ENCODE results near the gene DCP2.

- PRO-cap = no peak
Measured at GRCh38 chr5:107904184-107904898, 233.6 kb upstream of the EFNA5 start.

GRCh38 chr5:108003012-108003605, 332.4 kb upstream of the EFNA5 start:
- PRO-cap = no peak

DNA sequence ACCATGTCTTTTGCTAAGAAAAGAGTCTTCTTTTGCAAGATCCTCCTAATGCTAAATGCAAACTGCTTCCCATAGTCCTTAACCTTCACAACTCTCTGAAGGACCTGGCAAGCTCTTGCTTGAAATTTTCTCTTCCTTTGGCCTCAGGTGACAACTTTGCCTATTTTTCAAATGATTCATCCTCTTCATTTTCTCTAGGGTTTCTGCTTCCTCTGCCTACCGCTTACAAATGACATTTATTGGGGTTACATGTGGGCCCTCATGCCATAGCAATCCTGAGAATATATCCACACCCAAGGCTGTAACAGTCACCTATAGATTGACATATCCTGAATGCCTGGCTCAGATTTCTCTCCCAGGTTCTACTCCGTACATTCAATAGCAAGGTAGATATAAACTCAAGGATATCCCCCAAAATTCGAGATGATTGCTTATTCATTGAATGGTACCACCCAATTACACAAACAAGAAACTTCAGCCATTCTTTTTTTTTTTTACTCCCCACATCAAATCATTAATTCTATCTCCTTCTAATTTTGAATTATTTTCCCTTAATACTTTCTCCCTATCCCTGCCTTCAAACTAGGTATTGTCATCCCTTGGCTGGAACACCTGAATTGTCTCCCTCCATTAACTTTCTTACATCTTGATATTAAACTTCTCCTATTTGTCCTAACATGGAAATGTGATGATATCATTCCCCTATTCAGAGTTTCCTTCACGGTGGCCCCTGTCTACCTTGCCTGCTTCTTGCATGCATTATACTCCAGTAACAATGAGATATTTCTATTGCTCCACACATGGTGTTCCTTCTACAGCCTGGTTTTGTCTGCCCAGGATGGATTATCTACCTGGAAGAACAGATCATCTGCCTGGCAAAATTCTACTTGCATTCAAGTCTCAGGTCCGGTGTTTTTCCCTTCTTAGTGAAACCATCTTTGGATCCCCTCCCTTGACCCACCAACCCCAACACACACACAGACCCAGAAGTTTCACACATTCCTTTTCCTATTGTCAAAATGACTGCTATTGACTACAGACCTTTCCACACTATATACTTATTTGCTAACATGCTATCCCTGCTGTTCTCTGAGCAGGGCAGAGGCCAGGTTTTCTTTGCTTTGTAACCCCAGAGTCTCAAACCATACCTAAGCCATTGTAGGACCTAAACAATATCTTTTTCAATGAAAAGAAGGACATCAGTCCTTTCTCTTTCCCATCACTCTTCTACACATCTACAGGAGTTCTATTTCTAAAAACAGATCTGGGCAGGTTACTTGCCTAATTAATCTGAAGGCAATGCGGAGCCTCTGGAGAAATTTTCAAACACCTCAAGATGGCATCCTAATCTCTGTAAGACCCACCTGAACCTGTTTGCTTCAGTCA, 241.1 kb downstream of the FBXL17 start:
- PRO-cap = no peak

DNA sequence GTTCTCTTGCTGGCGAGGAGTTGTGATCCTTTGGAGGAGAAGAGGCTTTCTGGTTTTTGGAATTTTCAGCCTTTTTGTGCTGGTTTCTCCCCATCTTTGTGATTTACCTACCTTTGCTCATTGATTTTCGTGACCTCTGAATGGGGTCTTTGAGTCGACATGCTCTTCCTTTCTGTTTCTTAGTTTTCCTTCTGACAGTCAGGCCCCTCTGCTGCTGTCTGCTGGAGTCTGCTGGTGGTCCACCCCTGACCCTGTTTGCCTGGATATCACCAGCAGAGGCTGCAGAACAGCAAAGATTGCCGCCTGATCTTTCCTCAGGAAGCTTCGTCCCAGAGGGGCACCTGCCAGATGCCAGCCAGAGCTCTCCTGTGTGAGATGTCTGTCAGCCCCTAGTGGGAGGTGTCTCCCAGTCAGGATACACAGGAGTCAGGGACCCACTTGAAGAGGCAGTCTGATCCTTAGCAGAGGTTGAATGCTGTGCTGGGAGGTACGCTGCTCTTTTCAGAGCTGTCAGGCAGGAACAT, 169.5 kb downstream of the FBXL17 start:
- PRO-cap = no peak

DNA sequence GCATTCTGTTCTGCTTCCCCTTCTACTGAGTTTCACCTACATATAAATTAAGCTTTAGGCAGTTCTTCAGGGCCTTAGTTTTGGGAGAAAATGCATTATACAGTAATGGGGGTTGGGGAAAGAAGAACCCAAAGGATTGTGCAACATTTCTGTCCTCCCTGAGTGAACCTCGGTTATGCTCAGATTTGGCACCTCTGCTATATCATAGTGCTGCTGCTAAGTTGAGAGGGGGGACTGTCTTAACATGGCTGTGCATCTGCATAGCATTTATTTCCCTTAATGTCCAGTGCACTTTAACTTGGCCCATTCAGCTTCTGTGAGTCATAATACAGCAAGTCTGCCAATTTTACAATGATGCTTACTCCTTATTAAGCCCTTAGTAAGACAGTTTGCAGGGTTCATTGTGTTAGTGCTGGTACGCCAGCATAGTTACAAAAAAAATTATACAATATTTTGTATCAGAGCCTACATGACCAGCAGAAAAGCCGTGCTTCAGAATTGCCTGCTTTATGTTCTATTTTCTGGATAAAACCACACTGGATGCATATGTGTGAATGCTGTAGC, 80.0 kb downstream of the PJA2 start:
- PRO-cap = no peak

- PRO-cap = no peak
Measured at GRCh38 chr5:109699552-109700212, 10.0 kb downstream of the MAN2A1 start.

- PRO-cap = no peak
Measured at GRCh38 chr5:109739642-109740589, 50.2 kb downstream of the MAN2A1 start.

DNA sequence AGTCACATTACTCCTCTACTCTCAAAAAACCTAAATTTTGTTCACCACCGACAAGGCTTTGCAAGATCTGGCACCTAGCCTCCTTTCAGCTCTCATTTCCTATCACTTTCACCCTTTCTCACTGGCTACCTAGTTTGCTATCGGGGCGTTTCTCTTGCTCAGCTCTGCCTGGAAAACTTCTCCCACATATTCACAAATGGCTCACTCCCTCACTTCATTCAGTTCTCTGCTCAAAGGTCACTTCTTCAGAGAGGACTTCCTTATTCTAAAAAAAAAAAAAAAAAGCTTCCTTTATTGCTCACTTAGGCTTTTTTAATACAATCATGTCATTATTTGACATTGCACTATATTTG, 2.1 kb upstream of the SLC25A46 start:
- PRO-cap = no peak

DNA sequence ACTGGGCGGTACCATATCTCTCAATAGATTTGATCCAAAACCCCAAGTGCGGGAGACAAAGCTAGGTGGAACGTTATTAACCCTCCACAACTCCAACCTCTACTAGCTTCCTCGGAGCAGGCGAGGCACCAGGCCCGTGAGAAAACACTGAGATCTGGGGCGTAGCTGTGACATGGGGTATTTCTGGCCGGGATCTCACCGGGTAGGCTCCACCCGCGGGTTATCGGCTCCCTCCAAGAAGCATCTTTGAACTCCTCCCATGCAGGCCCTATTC, 347 bp upstream of the SLC25A46 start:
- PRO-cap = no peak

GRCh38 chr5:111230991-111231429, 6.8 kb downstream of the CAMK4 start:
- PRO-cap = no peak

DNA sequence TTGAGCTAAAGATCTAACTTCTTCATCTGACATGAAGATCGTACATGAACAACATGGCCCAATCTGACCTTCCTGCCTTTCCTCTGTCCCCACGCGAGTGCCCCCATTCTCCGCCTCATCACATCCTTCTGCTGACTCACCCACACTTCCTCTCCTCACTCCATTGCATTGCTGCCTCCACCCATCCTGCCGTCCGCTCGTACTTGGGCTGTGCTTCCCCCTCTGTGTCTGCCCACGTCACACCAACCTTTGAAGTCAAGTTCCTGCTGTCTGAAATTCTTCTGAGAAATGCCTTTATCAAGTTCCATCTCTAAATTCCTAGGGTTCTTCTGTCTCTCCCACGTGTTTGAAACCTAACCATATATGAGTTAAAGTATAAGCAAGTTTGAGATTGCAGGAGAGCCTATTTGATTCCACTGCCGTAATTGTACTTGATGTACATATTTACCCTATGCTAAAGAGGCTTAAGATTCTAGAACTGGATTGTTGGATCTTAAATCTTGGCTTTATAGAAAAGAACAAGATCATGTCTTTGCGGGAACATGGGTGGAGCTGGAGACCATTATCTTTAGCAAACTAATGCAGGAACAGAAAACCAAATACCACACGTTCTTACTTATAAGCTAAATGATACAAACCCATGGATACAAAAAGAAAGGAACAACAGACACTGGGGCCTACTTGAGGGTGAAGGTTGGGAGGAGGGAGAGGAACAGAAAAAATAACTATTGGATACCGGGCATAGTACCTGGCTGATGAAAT, 18.1 kb upstream of the STARD4 start:
- PRO-cap = no peak

- PRO-cap = no peak
Measured at GRCh38 chr5:111748241-111748681, 8.7 kb downstream of the NREP start.

DNA sequence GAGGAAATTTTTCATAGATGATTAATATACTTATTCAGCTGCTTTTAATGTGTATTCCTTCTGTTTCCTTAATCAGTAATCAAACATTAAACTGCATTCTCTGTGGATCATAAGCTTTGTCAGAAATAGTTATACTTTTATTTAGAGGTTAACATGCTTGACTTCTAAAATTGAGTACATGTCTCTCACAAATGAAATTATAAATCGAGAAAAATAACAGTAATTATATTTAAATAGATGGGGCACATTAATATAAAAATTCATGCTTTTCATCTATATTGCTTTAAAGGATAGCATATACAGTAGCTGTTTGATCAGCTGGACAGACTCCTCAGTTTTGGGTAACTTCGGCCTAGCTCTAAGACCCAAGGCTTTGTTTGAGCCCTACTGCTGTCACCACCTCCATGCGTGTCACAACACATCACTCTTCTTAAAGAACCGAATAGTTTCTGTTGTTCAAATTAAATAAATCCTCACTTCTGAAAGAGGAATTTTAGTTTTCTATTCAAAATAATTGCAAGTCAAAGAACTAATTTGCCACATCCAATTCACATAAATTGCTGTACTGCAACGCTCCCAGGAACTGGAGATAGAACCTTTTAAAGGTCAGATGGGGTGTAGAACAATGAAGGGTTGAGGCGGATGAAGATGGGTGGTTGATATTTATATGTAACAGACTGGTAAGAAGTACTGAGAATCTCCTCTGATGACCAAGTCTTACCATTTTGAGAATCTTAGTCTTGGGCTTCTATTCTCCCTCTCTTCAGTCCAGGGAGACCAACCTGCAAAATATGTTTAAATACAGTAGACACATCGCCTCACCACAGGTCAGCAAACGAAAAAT, 1.7 kb downstream of the NREP start:
- PRO-cap = no peak

DNA sequence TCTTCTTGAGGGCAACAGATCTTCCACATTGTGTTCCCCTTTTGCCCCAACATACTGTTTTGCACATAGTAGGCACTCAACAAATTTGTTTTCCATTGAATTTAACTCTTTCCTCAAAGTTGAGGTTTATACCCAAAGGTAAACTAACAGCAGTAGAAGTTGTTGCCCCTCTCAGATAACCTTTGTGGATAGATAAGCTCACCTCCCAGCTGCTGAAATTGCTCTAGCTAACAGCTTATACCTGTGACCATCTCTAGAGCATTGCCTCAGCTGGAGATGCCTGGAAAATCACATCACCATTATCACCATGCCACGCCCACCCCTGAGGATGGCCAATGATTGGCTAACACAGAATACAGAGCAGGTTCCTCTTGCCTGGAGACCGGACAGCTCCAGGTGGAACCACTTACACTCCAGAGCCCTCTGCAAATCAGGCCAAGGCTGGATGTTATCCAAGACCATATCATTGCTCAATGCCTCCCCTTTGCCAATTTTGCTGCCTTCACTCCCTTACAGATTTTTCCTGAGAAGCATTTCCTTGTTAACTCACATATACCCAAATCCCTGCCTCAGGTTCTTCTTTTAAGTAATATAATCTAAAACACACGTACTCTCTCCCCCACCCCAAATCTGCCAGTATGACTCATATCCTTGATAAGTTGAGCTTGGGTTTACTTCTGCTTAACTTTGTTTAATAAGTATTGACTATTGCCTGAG, 309.8 kb downstream of the EPB41L4A start:
- PRO-cap = no peak

GRCh38 chr5:112228084-112229161, 190.7 kb downstream of the EPB41L4A start:
- PRO-cap = no peak

DNA sequence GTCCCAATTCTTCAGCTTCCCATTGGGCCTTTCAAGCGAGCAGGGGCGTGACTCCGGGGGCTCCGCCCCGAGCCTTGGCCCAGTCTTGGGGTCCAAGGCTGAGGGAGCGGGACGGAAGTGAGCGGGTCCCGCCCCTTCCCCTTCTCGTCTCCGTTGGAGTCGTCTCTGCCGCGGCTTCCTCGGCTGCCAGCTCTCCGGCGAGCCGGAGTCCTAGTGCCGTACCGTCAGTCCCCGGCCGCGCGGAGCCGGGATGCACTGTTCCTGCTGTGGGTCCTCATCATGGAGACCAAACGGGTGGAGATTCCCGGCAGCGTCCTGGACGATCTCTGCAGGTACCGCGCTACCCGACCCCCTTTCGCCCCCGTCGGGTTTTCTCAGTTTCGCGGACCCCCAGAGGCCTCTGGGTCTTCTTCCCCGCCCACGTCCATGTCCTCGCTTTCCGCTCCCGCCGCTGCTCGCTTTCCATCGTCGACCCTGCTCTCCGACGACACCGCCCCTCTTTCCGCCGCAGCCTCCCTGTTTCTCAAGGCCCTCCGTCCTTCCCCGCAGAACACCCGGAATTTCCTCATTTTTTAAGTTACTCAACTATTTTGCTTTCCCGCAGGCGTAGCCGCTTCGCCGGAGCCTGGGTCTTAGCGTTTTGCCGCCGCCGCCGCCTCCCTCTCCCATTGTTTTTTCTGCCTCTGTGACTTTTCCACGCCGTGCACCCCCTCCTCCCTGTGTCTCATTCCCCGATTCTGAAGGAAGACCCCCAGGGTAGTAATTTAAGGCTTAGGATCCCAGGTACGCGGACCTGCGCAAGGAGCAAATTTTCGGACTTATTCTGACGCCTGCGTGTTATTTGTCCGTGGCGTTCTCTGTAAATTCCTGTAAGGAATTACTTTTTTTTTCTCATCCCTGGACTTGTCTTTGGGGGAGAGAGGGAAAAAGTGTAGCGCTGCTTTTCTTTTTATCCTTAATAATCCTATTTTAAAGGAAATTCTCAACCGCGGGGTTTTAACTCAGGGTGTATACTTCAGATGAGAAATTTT, at the start of gene DCP2:
DCP2 (plus strand) TSS at position 144 of the 1,031 bp plus-strand sequence.
- PRO-cap = no peak

GRCh38 chr5:113691084-113691366, 177.5 kb downstream of the YTHDC2 start:
- PRO-cap = no peak

- PRO-cap = unidirectional peak, plus-strand start at chr5:114185497
Measured at GRCh38 chr5:114185257-114185680, 176.6 kb upstream of the KCNN2 start.

DNA sequence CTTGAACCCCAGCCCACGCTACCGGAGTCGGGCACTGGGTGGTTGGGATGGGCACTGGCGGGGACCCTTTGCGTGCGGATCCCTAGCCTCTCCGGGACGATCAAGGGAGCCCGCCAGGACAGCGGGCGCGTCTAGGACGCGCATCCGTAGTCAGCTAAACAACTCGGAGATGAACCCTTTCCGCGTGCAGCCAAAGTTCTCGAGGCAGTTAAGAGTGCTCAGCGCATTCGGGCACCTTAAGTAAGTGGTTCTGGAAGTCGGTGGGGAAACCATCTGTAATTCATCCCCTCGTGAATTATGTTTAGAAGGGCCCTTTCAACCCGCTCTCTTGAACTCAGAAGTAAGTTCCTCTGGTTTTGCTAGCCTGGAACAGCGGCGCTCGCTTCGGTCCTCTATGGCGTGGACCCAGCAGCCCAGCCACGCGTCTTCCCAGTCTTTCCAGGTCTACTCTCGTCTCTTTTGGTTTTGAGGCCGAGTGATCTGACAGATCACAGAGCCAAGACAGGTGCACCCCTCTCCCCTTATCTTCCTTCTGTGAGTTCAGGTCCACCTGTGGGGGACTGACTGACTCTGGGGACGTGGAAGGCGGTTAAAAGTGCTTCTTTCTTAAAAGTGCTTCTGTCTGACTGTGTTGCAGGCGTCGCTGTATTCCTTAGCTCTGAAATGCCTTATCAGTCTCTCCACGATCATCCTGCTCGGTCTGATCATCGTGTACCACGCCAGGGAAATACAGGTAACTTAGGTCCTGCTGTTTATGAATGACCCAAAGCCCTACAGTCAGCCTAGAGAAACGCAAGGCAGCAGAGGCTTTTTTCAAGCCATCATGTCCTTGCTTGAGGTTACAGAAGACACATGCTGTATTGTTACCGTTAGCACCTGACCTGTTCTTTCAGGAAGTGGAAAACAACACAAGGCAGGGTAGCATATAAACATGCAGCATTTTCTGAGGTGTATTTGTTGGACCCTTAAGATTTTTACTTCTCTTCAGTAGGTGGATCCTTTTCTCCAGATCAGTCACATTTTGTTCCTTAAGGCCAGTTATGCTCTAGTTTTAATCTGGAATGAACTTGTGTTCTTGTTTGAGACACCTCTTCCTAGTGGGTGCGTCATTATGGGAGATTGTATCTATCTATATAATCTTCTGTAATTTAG, 1.8 kb downstream of the KCNN2 start:
- PRO-cap = no peak

DNA sequence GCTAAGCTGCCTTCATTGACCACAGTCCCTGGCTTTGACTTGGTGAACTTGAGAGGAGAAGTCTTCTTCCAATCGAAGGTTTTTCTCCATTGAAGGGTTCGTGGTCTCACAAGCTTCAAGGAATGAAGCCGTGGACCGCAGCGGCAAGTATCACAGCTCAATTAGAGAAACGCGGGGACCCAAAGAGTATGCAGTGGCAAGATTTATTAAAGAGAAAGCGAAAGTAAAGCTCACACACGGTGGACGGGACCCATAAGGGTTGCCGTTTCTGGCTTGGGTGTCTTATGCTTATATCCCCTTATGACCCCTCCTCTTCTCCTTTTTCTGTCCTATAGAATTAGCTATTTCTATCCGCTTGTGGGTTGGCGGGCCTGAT, 101.2 kb downstream of the TRIM36 start:
- PRO-cap = no peak